Osteocyte (in vitro differentiated cells): Measurements from ENCODE around the genes TPRG1L and CCDC27.

DNA sequence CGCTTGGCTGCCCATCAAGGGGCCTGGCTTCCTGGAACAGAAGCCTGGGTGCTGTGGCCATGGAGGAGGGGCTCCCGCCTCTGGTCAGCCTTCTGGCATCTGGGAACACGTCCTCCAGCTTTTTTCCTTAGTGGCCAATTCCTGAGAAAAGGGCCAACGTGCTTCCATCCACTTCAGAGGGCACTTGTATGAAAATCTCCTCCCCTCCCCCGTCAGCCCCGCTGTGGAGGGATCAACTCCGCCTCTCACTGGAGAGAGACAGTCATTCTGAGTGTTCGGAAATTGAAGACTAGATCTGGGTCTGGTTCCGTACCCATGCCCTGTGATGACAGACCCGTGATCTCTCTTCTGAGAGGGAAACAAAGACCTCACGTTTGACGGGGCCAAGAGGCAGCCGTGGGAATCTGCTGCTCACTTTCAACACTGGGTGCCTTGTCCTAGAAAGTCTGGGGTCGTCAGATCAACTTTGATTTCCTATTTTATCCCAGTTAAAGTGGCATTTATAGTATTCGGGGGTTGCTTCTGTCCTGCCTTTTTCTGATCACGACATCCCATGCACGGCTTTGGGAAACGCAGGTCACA lies 59.0 kb downstream of the PRDM16 start:
- PRO-cap = no peak

DNA sequence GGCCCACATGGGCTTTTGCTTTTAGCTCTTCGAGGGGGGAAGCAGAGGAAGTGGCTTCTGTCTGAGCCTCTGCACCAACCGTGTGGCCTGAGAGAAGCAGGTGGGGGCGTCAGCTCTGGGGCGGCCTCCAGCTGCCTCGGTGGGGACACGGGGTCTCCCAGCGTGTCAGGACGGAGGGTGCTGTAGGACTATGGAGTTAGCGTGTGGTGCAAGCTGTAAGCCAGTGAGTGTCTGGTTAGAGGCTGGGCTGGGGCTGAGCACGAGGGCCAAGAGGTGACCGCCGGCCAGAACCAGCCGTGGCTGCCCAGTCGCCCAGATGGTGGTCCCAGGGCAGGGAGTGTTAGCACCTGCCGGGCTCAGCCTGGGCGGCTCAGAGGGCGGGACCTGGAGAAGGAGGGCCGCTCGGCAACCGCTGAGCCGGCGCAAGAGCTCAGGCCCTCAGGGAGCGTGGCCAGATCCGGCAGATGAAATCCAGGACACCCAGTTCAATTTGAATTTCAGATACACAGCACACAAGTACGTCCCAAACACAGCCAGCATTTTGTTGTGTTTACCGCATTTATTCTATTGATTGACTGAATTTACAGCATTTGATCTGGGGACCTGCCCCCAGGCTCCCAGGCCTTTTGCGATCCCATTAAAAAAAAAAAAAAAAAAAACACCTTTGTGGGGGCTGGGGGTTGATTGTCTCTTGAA lies 87.9 kb downstream of the PRDM16 start:
- PRO-cap = no peak

GRCh38 chr1:3185963-3186964 lies 117.3 kb downstream of the PRDM16 start:
- PRO-cap = no peak

DNA sequence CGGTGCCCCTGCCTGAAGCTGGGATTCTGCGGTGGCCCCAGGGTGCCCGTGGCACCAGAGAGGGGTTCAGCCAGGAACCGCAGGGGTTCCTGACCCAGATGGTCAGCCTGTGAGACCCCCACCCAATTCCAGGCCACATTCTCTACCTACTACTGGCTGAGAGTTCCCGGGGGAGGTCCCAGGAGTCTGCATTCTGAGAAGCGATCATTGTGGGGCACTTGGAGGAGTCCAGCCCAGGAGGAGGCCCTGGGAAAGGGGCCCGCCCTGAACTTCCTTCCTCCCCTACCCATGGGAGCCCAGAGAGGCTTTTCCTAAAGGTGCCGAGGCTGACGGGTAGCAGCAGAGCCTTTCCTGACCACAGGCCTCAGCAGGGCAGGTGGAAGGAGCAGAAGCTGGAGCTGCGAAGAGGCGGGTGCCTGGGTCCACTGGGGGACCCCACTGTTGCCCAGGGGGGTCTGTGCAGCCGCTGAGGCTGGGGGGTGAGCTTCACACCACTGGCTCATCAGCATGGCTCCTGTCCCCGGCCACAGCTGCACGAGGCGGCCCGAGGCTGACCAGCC lies 127.6 kb downstream of the PRDM16 start:
- PRO-cap = no peak

DNA sequence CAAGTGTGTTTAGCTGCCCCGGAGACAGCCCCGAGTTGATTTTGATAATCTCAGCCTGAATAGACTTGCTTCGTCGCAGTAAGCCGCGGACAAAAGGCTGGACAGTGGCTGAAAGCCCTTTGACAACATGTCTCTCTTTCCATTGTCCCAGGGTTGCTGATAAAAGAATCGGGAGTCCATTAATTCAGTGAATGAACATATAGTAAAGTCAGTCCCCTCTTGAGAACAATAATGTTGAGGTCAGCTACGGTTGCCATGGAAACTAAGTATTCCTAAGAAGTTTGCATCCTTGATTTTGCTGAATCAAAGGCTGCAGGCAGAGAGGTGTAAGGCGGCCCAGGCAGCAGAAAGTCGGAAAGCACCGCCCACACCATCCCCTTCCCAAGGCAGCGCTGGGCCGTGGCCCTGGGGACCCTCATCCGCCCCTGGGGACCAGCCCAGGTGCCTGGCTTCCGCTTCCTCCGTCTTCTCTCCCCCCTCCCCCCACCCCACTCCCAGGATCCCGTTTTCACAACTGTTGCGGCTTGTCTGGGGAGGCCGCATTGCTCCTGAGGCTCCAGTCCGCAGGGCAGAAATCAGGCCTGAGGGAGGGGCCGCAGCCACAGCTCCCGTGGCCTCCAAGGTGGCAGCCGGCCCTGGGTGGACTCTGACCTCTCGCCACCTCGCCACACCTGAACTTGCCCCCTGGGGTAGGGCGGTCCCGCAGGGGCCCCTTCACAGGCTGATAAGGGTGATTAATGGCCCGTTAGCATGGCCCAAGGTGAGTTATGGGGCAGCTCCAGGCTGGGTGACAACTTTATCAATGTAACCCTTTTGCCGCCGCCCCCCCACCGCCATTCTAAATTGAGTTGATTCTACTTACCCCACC lies 180.9 kb downstream of the PRDM16 start:
- PRO-cap = no peak

DNA sequence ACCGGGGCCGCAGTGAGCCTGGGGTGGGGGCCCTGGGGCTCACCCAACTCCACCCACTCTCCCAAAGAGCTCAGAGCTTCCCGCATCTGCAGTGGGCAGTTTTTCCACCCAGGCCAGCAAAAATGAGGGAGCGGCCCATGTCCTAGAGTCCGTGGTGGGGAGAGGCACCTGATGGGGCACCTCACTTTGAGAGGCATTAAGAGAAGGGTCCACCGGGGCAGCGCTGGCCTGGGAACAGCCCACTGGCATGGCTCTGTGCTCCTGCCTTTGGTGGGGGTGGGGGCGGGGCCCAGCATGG lies 105.8 kb upstream of the ARHGEF16 start:
- PRO-cap = no peak

- PRO-cap = no peak
These were observed 22.6 kb upstream of the ARHGEF16 start for GRCh38 chr1:3431944-3432269.

DNA sequence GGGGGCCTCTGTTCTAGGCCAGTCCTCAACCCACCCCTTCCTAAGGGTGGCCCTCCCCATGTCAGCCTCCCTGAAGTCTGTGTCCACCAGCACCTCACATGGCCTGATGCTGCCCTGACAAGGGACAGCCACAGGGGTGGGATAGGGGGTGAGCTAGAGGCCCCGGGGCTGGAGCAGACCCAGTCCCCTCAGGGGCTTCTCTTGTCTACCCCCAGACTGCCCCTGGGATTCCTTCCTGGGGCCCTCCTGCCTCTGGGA lies 15.0 kb upstream of the ARHGEF16 start:
- PRO-cap = no peak

GRCh38 chr1:3466958-3467639 lies 12.6 kb downstream of the ARHGEF16 start:
- PRO-cap = no peak

DNA sequence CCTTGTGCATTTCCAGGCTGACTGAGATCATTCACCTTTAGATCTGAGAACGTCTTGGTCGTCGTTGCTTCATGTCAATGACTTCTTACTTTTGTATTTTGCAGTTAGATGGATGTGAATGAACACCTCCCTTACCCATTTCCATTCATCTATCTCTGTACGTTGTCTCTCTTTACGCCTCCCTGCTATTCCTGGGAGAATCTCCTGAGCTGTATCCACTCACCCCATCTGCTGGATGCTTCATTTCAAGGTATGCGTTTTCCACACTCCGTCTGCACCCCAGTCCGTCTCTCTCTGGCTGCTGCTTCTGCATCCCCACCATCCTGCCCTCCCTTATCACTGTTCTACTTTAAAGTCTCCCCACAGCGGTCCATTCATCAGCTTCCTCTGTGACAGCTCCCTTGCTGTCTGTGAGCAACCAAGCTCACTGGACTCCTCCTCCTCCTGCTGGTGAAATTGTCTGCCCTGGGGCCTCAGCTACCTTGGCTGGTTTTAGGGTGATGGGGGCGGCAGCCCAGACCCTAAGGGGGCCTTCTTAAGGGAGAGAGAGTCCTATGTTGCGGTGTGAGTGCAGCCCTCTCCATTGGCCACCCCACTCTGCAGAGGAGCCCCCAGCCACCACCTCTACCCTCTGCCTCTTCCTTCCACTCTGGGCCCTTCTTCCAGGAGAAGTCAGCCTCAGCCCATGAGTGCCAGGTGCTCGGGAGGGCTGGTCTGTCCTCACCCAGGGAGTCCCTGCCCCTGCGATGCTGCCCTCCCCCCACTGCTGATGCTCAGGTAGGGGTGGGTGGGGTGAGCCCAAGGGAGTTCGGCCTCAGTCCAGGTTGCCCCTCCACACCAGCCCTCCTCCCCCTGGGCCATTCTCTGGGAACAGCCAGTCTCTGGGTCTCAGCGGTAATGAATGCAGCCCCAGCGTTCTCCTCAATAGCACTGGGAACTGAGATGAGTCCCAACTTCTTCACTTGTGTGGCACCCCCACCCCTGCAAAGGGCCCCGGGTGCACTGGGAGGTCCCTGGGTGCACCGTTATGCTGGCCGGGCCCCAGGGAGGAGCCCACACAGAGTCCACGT lies 34.7 kb downstream of the ARHGEF16 start:
- PRO-cap = no peak

DNA sequence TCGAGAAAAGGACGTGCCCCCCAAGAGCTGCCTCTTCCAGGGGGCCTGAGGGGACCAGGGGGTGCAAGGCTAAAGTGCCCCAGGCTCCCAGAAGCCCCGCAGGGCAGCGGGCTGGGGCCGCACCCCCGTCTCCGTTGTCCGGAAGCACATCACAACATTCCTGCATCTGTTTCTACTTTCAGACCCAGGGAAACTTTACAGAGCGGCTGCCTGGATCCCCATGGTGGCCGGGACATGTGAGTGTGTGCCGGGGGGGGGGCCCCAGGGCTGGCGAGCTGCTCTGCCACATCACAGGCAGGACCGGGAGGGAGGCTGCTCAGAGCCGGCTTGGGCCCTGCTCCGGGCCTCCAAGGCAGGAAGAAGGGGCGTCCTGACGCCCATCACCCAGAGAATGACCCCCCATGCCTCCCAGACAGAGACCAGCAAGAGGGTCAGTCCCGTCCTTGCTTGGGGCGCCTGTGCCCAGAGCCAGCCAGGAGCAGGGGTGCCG lies 68.4 kb downstream of the ARHGEF16 start:
- PRO-cap = unidirectional peak, plus-strand start at position 297 of the sequence

- PRO-cap = no peak
These were observed 11.8 kb downstream of the MEGF6 start for GRCh38 chr1:3599561-3599846.

- PRO-cap = bidirectional peak, plus-strand start at chr1:3625045, minus-strand start at chr1:3624779
These were observed at the start of gene TPRG1L for GRCh38 chr1:3624860-3626046. Gene TPRG1L (plus strand): TSS chr1:3625015.

GRCh38 chr1:3675152-3675800 lies 23.0 kb downstream of the TP73 start:
- PRO-cap = no peak

DNA sequence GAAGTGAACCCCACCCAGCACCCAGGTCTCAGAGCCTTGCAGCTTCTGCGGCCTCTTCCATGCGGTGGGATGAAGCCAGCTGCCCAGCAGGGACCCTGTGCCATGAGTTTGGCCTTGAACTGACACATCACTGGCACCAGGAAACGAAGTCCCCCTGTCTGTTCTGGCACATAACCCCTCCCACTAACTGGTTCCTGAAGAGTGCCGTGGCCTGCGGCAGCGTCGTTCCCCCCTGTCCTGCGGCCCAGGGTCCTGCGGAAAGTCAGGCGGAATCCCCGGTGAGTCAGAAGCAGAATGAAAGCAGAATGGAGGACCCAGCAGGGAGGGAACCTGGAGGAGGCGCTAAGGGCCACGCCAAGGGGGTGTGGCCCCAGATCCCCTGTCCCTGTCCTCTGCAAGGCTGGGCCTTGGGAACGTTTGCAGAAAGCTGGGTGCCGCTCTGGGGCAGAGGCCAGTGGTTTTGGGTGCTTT lies 36.0 kb downstream of the TP73 start:
- PRO-cap = no peak

DNA sequence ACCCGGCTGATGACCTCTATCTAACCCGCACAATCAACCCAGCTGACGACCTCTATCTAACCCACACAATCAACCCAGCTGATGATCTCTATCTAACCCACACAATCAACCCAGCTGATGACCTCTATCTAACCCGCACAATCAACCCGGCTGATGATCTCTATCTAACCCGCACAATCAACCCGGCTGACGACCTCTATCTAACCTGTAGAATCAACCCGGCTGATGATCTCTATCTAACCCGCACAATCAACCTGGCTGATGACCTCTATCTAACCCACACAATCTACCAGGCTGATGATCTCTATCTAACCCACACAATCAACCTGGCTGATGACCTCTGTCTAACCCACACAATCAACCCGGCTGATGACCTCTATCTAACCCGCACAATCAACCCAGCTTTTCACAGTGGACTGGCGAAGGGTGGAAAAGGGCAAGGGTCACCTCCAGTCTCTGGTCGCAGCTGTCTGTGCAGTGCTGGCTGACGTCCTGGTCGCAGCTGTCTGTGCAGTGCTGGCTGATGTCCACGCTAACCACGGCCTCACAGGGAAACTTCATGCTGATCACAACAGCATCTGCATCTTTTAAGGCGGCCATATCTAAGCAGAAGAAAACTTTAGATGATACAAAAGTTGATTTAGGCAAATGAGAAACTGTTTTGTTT lies 12.3 kb upstream of the CCDC27 start:
- PRO-cap = no peak

GRCh38 chr1:3752253-3752570 lies at the start of gene CCDC27:
Gene CCDC27 (plus strand): TSS chr1:3752450.
- PRO-cap = no peak

DNA sequence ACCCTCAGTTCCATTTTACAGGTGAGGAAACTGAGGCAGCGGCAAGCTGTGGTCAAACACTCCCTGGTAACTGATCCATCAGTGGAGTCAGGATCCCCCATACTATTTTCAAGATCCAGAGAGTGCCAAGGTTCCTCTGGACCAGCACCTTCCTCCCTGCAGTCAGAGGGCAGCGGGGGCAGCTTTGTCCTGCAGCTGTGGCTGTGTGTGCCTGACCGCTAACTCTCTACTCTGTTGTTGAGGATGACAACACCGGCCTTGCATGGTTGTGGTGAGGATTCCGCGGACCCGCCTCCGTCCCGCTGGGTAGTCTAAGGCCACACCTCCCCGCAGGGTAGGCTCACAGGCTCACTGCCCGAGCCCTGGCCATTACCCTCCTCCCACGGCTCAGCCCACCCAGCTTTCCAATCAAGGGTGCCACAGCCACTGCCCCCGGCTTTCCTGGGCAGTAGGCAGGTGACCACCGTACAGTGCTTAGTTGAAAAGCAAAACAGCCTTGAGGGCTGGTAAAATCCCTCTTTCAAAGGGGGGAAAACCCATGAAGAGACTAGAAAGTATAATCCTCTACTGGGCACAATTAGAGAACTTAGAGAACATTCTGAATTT lies 15.0 kb upstream of the LRRC47 start:
- PRO-cap = no peak

DNA sequence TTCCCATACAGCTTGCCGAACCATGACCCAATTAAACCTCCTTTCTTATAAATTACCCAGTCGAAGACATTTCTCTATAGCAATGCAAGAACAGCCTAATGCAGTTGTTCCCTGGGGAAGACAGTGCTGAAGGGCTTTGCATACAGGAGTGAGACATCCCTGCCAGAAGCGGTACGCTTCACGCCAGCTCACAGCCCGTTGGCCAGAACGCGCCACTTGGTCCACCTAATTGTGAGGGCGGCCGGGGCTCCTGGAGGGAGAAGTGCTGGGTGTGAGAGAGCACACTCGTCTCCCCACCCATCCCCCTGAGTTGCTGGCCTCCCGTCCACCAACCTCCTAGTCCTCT lies 227.2 kb upstream of the C1orf174 start:
- PRO-cap = no peak

DNA sequence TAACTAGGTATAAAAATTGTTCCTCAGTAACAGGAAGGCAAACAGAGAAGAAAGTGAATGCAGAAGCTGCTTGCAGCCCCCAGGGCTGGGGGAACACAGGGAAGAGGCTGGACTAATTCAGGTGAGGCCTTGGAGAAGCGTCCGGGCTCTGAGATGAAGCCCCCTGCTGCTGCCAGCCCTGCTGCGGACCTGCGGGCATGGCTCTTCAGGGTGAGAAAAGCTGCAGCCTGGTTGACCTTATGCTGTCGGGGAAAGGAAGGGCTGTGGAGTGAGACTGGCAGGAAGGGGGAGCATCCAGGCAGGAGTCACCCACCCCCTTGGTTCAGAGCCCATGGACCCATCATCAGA lies 301.9 kb upstream of the AJAP1 start:
- PRO-cap = no peak